Mesenchymal stem cell of the bone marrow (primary cell): ENCODE measurements around the genes SNRK, ZNF660, ZNF197 and CDCP1.

- CAGE, long polyA plus RNA = no peak
Measured at GRCh38 chr3:42802912-42804105, 981 bp downstream of the HIGD1A start.

- CAGE, long polyA plus RNA = no peak
Measured at GRCh38 chr3:42823385-42823657, 14.1 kb downstream of the ACKR2 start.

GRCh38 chr3:42850526-42851605 lies 24.8 kb downstream of the CYP8B1 start:
- CAGE, long polyA plus RNA = no peak

GRCh38 chr3:42906816-42907106 lies 819 bp downstream of the ZNF662 start:
- CAGE, long polyA plus RNA = no peak

DNA sequence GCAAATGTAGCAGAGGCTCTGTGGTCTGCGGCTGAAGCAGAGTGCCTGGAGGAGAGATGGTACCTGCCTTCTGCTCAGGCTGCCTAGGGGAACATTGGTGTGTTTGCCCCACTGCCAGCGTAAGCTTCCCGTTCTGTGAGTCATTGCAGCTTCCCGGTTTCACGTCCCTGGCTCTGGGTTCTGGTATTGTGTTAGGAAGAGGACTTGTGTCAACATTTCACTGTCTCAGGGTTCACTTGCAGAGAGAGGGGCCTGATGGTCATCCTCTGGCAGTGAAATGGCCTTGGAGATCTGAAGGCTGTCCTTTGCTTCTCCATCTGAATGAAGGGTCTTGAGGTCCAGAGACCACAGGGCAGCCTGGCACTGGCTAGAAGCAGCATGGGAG lies 1.9 kb downstream of the GASK1A start:
- CAGE, long polyA plus RNA = no peak

GRCh38 chr3:43190397-43191319 lies 84.8 kb upstream of the POMGNT2 start:
- CAGE, long polyA plus RNA = no peak

DNA sequence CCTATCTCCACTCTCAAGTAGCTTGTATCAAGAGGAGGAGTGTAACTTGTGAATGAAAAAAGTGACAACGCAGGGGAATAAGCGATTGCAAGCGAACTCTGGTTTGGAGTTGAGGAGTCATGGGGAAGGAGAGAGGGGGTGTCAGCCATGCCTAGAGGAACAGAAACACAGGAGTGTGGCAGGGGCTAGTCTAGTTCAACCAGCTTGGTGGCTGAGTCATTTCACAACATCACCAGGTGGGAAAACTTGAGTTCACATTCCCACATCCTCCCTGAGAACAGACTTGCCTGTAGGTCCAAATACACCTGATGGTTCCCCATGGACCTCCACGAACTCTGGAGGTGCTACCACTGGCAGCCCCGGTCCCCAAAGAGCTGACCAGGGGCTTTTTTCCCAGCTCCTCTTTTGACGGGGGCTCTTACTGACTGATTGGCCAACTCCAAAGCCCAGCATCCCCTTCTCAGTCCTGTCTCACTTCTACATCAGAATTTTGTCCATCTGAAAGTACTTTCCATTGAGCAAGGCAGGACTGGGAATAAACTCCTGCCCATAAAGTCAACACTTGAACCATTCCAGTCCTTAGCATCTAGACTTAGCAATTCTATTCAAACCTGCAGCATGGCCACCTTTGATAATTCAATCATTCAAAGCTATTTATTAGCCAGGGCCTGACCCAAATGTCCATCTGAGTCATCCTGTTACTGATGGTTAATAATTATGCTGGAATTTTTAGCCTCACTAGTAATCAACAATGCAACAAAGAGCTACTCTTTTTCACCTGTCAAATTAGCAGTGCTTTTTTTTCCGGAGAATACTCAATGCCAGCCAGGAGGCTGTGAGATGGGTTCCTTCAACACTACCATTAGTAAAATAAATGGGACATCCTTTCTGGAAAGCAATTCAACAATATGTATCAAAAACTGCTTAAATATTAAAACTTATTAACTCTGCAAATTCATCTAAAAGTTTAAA lies 72.9 kb upstream of the SNRK start:
- CAGE, long polyA plus RNA = no peak

GRCh38 chr3:43285925-43286702 lies at the start of gene SNRK:
Gene SNRK (plus strand): TSS chr3:43286540.
- CAGE, long polyA plus RNA = no peak

DNA sequence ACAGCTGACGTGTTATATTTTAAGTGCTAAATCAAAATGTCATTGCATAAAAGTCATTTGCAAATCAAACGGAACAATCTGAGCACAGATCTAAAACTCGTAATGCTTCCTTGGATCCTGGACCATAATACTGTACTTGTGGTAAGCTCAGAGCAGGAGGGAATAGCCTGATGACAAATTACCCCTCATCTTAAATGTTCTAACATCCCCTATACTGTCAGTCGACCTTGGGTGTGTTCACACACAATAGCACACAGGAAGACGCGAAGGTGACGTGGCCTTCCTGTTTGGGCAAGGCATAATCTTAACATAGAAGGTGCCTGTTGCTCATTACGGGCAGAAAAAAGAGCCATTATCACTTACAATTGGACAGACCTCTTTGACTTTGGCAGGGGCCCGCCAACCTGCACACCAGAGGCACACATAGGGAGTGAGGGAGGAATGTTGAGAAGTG lies 144.3 kb downstream of the ANO10 start:
- CAGE, long polyA plus RNA = no peak

DNA sequence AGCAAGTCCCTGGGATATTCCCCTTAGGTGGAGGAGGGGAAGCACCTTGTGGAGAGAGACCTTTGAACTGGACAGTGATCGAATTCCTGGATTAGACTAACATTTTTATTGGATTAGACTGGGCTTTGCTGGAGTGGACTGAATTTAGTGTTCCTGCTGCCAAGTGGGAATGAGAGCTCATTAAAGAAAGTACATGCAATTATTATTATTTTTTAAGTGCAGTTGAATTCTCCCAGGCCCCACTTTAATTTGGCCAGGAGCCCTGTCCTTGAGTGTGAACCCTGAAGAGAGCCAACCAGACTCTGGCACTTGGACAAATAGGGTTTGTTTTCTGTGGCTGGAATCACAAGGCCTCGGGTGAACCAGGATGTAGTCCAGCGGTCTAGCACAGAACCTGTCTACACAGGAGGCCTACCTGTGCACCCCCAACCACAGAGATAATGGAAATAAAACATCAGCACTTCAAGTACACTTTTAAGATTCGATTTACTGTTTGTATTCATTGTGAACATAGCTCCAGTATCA lies 193.2 kb downstream of the ABHD5 start:
- CAGE, long polyA plus RNA = no peak

DNA sequence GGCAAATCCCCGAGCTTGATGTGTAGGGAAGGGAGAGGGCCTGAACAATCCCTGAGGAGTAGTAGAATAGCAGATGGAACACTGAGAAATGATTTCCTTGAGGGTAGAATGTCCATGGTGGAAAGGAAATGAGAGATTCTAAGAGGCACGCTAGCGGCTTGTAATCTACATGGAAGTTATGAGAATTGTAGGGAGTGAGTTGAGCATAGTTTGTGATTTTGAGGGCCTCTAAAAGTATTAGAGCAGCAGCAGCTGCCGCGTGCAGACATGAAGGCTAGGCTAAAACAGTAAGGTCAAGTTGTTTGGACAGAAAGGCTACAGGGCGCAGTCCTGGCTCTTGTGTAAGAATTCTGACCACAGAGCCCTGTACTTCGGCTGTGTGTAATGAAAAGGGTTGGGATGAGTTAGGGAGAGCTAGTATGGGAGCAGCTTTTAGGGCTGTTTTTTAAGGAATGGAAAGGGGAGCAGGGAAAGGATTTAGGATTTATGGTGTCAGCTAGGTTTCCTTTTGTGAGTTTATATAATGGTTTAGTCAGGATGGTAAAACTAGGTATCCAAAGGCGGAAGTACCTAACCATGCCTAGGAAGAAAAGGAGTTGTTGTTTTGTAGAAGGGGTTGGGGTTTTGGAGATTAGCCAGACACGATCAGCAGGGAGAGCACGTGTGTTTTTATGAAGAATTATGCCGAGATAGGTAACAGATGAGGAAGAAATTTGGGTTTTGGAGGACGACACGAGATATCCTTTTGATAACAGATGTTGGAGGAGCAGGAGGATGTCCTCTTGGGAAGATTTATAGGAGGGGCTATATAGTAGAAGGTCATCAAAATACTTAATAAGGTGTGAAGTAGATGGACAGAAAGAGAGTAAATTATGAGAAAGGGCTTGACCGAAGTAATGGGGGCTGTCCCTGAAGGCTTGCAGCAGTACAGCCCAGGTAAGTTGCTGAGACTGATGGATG lies 8.2 kb downstream of the TCAIM start:
- CAGE, long polyA plus RNA = no peak

DNA sequence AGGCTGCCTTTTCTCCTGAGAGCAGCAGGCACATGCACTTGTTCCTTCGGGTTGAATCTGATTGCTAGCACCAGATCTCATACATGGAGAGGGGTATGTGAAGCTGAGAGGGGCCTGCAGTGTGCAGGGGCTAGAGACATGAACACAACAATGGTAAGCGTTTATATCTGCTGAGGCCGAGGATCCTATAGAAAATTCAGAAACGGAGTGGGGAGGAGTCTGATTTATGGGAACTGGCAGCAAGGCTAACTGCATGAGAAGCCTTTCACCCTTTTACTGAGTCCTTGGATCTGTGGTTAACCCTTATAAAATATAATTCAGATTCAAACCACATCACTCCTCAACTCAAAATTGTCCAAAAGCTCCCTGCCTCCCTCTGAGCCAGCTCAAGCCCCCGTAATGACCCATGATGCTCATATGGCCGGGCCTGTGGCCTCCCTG lies 32.4 kb downstream of the ZNF445 start:
- CAGE, long polyA plus RNA = no peak

GRCh38 chr3:44584353-44585674 lies at the start of gene ZNF660:
Gene ZNF660 (plus strand): TSS chr3:44584964.
- CAGE, long polyA plus RNA = no peak

DNA sequence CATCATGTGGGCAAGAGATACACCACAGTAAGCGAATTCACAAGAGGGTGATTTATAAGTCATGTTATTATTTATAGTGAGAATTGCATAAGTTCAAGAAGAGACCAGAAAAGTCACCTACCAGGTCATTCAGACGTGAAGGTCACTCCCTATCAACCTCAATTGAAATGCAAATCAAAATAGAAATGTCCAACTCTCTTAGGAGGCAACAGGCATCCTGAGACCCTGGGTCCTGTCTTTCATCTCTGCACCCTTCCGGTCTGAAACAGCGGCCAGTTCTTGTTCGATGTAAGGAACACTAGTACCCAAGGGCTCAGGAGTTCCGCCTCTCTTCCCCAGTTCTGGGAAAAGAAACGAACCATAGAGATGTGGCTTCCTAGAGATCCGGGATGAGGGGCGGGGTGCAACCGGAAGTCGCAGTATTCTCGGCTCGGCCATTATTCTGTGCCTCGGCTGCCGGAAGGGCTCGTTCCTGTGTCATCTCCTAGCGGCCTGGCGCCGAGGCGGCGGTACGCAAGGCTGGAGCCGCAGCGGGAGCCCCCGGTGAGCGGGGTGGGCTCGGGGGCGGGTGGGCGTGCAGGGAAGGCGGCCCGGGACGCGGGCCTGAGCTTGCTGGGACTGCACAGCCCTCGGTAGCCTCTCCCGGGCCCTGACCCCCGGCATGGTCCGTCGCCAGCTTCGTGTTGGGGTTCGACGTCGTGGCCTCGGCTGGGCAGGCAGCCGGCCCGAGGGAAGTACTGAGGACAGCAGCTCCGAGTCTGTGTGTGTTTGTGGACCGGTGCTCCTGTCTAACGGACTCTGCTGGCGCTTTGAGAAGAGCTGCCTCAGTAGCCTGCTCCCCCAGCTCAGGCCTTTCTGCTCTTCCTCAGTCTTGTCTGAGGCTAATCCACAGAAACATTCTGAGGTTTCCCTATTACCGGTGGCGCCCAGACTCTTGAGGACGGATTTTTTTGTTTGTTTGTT lies at the start of gene ZNF197:
ZNF197 (plus strand) TSS at position 436 of the 963 bp plus-strand sequence.
- CAGE, long polyA plus RNA = no peak

DNA sequence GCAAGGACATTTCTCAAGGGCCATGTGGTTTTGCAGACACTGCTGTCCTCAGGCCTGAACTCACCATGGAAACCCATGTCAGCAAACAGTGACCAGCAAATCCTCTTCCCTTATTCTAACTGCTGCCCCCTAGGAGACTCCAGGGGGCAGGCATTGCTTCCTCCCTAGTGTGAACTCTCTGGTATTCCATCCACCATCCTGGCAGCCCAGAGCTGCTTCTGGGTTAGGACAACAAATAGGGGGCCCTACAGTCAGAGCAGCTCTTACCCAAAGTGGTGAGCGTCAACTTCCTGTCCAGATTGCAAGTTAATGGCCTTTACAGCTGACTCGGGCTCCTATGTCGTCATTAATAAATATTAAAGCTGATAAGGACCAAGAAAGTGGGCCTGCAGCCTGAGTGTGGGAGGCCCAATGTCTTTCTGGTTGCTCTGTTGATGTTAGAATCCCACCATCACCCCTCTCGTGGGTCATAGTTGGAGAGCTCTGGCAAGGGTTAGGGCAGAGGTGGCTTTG lies 41.4 kb downstream of the TGM4 start:
- CAGE, long polyA plus RNA = no peak

GRCh38 chr3:44977129-44977604 lies 1.1 kb downstream of the EXOSC7 start:
- CAGE, long polyA plus RNA = no peak

GRCh38 chr3:45092061-45092664 lies 54.0 kb downstream of the CDCP1 start:
- CAGE, long polyA plus RNA = no peak

DNA sequence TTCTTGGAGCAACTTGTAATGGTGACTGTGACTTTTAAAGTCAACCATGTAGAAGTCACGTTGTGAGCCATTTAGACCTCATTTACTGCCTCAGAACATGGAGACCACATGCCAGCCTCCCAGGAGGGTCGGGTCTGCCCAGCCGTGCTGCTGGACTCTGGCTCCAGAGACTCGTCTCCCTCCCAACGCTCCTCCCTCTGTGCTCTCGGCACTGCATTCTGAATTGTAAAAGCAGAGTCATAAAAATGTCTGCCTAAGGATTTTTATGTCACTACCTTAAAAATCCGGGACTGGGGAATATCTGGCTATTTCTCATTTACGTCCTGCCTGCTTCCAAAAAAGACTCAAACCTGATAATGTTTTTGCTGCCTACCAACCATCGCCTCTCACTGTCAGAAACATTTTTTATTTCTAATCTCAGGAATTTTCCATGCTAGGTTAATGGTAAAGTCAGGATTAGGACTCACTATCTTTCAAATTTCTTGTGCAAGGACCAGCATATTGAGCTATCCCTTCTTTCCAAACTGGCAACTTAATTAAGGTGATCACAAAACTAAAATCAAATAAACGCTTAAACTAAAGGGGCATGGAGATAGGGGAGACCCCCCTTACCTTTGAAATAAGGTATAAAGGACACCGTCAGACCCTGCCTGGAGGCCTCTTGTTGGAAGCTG lies 53.4 kb downstream of the CDCP1 start:
- CAGE, long polyA plus RNA = no peak

DNA sequence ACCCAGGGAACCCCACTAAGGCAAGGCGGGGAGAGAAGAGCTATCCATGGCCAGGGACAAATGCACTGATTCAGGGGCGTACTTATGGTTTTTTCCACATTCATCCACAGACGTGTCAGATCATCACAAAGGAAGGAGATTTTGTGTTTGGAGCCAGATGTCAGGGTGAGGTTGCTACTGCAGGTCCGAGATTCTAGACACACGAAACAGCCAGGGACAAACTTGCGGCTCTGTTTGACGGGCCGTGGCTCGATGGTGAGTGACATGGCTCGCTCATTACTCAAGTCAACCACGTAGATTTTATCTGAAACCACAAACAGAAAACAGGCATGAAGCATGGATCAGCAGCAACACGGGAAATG lies 50.9 kb downstream of the CDCP1 start:
- CAGE, long polyA plus RNA = no peak

DNA sequence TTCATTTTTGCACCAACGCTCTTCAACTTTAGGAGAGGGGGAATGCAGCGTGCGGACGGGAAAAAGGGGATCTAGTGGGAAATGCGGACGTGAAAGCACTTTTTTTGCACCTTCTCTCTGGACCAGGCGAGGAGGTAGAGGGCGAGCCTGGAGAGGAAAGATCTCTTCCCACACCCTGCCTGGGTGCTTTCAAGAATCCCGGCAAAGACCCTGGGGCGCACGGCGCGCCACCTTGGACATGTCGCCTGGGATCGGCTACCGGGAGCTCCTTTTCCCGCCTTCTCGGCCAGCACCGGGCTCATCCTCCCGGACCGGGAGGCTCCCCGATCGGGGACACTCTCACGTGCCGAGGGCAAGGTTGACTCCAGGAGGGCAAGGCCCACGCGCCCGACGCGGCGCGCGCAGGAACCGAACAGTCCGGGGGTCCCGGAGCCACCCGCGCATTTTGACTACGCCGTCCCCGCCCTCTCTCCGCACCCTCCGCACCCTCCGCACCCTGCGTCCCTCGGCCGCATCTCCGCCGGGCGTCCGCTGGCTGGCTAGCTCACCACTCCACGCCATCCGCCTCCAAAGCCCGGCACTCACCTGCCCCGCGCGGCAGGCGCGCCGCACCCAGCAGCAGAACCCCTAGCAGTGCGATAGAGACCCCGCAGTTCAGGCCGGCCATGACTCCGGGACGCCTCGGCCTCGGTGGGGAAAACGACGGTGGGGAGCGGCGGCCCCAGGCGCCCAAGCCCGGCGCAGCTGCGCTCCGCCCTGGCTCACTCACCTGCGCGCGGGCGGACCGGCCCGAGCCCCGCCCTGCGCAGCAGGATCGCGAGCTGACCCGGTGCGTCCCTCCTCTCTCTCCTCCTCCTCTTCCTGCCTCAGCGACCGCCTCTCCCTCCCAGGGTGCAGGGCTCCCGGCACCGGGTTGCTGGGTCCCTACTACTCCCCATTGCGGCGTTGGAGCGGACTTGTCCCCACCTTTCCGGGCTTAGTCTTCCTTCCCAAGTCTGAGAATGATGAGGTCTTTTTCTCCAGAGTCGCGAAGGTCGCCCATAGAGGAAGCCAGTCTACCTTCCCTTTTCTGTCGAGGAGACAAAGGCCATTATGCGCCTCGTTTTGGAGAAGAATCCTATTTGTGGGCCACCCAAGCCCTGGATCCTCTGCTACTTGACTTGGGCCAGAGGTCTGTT lies at the start of gene CDCP1:
CDCP1 (minus strand) TSS at position 758 of the 1,178 bp plus-strand sequence.
- CAGE, long polyA plus RNA = no peak